Neural crest cell (in vitro differentiated cells): ENCODE results near the genes TGM2 and BPI.

GRCh38 chr20:37412170-37412632 lies 66.3 kb downstream of the SRC start:
- PRO-cap: bidirectional peak, plus-strand start at chr20:37412448, minus-strand start at chr20:37412341

DNA sequence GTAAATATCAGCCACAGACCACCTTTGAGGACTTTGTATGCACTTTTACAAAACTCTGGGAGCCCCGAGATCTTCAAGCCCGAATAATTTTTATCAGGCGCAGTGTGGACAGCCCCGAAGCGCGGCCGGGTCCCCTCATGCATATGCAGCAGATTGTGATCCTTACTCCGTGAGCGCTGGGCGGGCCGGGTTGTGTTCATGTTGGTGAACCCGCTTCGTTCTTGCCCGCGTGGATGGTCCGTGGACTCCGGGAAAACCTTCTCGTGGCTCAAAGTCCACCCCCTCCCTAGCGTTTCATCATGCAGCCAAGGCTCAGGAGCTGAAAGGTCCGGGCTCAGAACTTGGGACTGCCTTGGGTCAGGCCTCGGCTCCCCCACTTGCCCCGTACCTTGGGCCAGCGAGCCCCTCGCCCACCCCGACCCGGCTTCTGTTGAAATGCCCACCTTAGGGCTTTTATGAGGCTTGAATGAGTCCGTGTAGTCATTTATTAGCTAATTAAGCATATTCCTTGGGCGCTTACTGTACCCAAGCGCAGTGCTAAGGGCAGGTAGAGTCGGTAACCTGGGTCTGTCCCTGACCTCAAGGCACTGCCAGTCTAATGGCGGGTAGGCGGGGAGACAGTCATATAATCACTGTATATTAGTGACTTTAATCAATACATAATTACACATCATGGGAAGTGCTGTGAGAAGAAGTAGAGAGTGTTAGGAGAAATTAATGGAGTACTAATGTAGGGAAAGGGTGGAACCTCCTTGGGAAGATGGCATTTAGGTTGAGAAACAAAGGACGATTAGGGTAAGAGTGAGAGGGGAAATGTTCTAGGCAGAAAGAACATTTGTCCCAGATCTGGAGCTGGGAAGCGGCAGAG lies 562 bp upstream of the BLCAP start:
- PRO-cap: bidirectional peak, plus-strand start at position 165 of the sequence, minus-strand start outside the sequence

GRCh38 chr20:37737681-37738399 lies 44.0 kb downstream of the CTNNBL1 start:
- PRO-cap: no peak

DNA sequence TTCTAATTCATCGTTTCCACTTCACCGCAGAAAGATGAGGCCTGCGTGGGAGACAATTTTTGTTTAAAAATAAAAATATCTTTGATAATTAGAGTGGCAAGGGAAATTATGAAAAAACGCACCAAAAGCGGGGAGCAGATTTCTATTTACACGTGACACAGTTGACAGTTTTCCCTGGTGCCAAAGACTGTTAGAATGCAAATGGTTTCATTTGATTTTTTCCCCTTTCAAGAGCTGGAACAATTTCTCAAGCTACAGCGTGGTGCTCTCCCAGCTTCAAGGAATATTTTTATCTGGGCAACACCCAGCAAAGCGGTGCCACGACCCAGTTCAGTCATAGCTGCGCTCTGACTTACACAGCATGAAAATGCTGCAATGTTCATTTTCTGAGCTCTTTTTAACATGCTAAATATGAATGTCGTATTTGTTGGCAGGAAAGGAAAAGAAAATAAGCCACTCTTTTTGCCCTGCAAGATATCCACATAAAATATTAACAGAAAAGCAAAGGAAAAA lies 47.3 kb downstream of the TTI1 start:
- PRO-cap: no peak

GRCh38 chr20:38032906-38033316 lies 345 bp downstream of the TTI1 start:
- PRO-cap: no peak

DNA sequence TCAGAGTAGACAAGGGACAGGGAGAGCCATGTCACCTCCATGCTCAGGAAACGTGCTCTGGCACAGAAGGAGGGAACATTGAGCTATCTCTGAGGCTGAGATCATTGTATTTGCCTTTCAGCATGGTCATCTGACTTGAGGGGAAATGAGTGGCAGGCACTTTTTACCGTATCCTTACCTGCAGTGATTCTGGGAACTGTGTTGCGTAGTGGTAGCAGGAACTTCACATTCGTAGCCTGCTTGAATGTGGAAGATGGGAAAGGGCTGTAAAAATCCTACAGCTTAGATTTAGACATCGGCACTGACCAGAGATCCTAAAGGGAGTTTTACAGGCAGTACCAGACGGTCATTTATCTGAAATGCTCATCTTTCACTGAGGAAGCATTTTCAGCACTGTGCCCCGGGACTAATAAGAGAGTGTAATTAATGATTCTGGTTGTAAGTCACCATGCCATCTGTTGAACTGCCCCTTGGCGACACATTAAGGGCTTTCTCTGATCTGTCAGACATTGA lies 33.9 kb downstream of the RPRD1B start:
- PRO-cap: no peak

GRCh38 chr20:38074904-38075646 lies 41.5 kb downstream of the RPRD1B start:
- PRO-cap: no peak

DNA sequence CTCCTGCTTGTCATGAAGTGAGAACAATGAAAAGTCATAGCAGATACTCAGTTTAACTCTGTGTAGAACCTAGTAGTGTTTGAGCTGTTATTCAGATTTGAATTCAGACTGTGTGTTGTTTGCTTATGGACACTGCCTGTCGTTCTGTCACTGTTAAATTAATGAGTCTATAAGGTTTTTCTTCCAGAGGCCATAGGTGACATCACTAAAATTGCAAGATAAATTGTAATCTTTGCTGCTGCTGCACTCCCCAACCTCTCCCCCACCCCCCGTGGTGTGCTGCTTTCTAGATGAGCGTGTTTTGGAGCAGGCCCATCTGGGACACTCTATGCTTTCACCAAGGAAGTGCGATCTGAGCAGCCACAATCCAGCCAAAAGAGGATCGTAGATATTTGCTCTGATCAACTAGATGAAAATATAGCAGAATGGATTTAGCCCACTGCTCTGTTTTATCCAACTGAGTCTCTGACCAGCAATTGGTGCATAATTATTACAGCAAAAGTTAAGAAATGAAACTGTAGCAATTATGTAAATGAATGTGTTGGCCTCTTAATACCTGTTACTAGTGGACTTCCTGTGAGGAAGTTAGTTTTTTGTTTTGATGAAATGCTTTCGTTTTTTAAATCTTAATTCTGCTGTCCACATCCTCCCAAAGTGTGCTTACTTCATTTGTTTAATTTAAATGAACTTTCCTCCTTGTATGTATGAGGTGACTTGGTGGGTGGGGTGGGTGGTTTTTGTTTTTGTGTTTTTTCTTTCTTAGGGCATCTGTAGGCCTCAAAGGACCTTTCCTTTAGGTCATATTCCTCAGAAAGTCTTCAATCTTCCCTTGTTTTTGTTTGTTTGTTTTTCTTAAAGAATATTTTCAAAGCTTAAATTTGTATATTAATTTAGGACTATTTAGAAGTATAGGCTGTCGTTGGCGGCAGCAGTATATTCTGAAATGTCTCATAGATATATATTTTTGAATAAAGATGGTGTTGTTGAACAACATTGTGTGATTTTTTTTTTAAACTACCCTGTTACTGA lies 58.1 kb downstream of the RPRD1B start:
- PRO-cap: no peak

DNA sequence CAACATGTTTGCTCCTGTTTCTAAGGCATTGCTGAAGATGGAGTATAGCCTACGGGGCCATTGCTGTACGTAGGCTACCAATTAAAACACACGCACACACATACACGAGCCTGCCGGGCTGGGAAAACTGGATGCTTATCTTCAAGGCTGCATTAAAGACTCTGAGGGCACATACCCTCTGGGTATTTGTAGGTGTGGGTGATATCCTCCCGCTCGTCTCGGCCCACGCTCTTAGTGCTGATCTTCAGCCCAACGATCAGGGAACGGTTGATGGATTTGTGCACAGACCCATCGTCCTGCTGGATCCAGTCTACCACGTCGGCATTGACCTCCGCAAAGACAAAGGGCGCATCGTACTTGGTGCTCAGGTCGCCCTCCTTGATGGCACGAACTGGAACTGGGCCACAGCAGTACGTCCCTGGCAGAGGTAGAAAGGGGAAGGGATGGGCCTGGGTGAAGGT lies 25.8 kb downstream of the TGM2 start:
- PRO-cap: no peak

DNA sequence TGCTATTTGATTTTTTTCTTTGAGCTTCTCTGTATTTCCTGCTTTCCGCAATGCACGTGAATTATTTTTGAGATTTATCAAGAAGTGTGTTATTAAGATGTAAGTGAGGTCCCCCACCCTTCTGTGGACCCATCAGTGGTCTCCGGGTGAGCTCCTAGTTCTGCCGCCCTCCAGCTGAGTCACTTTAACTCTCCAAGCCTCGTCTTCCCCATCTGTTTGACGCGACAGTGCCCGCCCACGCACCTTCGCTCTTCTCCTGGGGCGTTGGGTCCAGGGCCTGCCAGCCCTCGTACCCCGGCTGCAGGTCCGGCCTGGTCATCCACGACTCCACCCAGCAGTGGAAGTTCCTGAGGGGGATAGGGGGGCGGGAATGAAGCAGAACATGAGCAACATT lies 24.0 kb downstream of the TGM2 start:
- PRO-cap: no peak

DNA sequence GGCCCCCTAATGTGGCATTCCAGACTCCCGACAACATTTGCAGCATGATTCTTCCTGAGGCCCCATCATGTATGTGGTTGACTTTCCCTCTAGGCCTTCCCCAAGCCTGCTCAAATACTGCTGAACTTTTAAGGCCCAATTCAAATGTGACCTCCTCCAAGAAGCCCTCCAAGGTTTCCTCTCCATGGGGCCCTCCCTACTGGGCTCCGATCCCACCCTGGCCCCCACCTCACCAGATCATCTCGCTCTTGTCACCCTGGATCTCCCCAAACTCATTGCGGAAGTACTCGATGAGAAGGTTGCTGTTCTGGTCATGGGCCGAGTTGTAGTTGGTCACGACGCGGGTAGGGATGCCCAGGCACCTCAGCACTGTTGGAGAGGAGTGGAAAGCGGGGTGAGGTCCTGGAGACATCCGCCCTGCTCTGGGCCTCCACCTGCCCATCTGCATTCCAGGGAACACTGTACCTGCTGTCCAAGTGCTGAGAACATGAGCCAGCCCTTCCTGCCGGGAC lies 23.2 kb downstream of the TGM2 start:
- PRO-cap: no peak

GRCh38 chr20:38157928-38158591 lies 7.0 kb downstream of the TGM2 start:
- PRO-cap: no peak

DNA sequence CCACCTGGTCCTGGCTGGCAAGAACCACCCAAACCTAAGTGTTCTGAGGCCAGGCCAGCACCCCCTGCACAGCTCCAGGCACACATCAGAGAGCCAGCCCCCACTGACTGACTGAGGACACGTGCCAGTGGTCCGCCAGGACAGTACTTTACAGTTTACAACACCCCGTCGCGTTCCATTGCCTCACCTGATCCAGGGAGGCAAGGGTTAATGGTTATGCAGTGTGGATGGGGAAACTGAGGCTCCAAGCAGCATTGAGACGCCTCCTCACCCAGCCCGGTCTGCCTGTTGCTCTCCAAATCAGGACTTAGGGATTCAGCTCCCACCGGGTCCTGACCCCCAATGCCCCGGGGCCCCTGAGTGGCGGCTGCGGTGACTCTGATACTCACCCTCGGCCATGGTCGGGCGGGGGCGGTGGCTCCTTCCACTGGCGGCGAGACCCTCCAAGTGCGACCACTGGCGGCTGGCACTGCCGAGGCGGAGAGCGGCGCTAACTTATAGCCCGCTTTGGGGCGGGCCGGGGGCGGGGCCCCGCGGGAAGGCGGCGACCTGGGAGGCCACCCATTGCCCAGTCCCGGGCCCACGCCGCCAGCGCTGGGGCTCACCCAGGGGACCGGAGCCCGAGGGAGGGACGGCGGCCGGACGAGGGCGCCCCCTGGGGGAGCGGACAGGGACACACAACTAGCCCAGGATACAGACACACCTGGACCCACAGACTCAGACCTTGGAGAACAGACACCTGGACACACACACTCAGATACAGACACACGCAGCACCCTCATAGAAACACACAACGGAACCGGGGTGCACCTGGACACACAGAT lies at the start of gene TGM2:
TSS of gene TGM2 (minus strand) at position 471 of the 824 bp plus-strand sequence.
- PRO-cap: bidirectional peak, plus-strand start at position 570 of the sequence, minus-strand start at position 471 of the sequence

GRCh38 chr20:38166158-38166761 lies 1.2 kb upstream of the TGM2 start:
- PRO-cap: no peak

DNA sequence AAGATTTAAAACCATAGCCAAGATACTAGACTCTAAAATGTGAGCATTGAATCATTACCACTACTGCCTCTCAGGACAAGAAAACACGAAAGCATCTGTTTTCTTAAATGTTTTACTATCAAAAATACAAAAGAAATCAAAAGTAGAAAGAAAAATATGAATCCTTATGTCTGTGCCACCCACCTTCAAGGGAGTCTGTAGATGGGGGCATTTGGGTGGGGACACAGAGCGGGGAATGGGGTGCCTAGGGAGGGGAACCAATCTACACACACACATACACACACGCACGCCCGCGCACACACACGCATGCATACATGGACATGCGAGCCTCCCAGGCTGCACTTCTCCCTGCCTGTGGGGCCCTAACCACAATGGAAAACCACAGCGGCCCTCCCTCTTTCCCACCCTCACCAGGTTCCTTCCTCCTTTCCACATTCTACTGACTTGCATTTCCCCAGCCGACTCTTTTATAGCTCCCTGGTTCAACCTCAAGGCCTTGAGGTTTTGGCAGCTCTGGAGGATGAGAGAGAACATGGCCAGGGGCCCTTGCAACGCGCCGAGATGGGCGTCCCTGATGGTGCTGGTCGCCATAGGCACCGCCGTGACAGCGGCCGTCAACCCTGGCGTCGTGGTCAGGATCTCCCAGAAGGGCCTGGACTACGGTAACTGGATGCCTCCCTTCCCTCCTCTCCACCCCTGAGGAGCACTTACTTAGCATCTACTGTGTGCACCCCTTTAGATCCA lies at the start of gene BPI:
TSS of gene BPI (plus strand) at position 465 of the 744 bp plus-strand sequence.
- PRO-cap: no peak

DNA sequence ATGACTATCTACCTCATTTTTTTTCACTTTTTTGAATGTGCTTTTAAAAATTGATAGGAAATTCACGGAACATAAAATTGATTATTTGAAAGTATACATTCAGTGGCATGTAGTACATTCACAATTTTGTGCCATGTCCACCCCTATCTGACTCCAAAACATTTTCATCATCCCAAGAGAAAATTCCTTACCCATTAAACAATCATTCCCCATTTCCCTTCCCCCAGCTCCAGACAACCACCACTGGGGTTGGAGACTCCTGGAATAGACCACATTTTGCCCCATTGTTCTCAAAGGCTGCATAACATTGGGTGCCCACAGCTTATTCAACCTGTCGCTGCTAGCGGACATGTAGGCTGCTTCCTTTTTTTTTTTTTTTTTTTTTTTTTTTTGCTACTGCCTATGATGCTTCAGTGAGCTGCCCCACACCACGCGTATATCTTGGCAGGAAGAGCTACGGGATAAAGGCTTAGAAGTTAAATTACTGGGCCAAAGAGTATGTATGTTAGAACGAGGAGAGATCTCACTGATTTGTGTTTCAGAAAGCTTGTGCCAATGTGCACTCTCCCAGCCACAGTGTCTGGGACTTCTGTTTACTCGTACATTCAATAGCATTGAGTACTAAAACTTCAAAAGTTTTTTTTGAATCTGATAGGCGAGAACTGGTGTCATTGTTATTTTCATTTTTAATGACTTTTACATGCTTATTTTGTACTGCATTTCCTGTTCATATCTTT lies 7.0 kb downstream of the LBP start:
- PRO-cap: no peak

DNA sequence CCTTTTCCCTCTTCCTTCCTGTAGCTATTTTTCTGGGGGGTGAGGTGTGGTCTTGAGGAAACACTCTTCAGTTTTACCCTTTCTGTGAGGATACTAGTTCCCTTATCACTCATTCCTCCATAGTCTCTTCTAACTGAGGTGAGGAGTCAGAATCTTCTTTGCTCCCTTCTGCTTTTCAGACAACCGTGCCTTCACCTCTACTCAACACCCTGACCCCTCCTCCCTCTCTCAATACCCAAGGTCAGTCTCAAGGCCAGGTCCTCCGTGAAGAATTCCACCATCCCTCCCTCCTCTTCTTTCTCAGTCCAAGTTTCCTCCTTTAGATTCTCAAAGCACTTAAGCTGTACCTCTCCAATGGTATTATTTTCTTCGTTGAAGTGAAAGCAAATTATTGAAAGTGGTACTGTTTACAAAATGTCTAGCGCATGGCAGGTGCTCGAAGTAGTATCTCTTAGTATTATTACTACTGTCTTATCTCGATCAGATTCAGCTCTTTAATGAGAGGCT lies 768 bp upstream of the RALGAPB start:
- PRO-cap: no peak

- PRO-cap: no peak
These were observed 35.1 kb upstream of the ADIG start for GRCh38 chr20:38545658-38546595.

DNA sequence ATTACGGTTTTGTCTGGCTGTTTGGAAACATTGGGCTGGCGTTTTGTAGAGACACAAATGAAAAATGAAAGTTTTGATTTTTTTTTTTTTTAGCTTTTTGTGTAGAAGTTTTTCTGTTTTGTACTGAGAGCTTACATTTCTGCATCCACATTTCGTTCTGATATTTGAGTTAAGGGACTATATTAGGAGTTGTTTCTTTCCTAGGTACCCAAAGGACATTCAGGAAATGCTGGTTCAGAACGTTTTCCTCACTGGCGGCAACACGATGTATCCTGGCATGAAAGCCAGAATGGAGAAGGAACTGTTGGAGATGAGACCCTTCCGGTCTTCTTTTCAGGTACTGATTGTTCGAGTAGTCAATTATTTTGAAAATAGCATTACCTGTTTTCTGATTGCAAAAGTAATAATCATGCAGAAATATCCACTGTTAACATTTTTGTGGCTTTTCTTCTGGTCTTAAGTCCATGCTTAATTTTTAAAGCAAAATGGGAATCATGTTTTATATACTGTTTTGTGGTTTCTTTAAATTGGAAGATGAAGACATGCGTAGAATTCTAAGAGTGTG lies 19.1 kb downstream of the ACTR5 start:
- PRO-cap: no peak

GRCh38 chr20:38840022-38841341 lies 35.0 kb downstream of the PPP1R16B start:
- PRO-cap: no peak